OCI-LY7 (cell line): ENCODE measurements around a stretch of chr2.

- PRO-cap = no peak
- RAMPAGE, long total RNA = no peak
Measured at GRCh38 chr2:236688083-236688807, 118.6 kb downstream of the ACKR3 start.

GRCh38 chr2:236715670-236716029 lies 146.0 kb downstream of the ACKR3 start:
- PRO-cap = no peak
- RAMPAGE, long total RNA = no peak

DNA sequence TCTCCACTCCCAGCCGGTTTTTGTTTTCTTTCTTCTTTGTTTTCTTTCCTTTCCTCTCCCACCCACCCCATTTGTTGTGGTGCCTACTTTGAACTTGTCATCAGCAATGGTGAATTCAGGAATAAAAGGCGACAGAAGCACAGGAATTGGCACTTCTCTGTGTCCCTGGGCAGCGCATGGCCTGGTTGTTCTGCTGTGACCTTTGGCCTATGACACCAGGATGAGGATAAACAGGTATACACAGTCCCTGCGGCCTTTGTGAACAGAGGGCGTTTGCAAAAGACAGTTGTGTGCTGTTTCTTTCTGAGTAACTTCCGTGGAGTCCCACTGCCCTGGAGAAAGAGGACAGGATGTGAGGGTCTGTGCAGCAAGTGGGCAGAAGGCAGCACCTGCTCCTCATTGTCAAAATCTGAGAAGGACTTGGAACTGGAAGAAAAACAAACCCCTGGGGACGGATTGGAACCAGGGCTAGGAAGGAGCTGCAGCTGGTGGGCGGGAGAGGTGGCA lies 159.3 kb downstream of the ACKR3 start:
- PRO-cap = no peak
- RAMPAGE, long total RNA = no peak

GRCh38 chr2:236745649-236746169 lies 176.1 kb downstream of the ACKR3 start:
- PRO-cap = no peak
- RAMPAGE, long total RNA = no peak

- PRO-cap = no peak
- RAMPAGE, long total RNA = no peak
Measured at GRCh38 chr2:236748142-236748953, 178.7 kb downstream of the ACKR3 start.

- PRO-cap = no peak
- RAMPAGE, long total RNA = no peak
Measured at GRCh38 chr2:236758373-236758847, 188.8 kb downstream of the ACKR3 start.

- PRO-cap = no peak
- RAMPAGE, long total RNA = no peak
Measured at GRCh38 chr2:236769881-236770654, 200.4 kb downstream of the ACKR3 start.

GRCh38 chr2:236823020-236823791 lies 253.6 kb downstream of the ACKR3 start:
- PRO-cap = no peak
- RAMPAGE, long total RNA = no peak

DNA sequence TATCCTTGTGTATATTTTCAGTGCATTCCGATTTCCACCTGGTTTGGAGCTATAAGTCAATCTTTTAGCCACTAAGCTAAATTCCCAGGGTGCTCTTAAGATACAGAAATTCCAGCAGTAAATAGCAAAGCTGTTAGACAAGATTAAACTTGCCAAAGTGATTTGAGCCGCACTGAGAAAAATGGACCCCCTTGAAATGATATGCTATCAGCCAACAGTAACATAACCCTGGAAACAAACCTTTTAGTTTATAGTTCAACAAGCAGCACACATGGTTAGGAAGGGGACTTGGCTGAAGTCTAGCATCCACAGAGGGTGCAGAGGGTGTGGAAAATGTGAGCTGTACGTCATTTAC lies 99.9 kb upstream of the COPS8 start:
- PRO-cap = no peak
- RAMPAGE, long total RNA = no peak

GRCh38 chr2:237059200-237059928 lies 26.3 kb upstream of the COPS8 start:
- PRO-cap = bidirectional peak, plus-strand start at chr2:237059322, minus-strand start at chr2:237059256
- RAMPAGE, long total RNA = no peak

- PRO-cap = no peak
- RAMPAGE, long total RNA = no peak
Measured at GRCh38 chr2:237100746-237101489, 15.2 kb downstream of the COPS8 start.

- PRO-cap = no peak
- RAMPAGE, long total RNA = no peak
Measured at GRCh38 chr2:237126465-237127386, 41.0 kb downstream of the COPS8 start.

GRCh38 chr2:237184045-237184431 lies 98.3 kb downstream of the COPS8 start:
- PRO-cap = no peak
- RAMPAGE, long total RNA = no peak

GRCh38 chr2:237190992-237191505 lies 105.4 kb downstream of the COPS8 start:
- PRO-cap = no peak
- RAMPAGE, long total RNA = no peak

GRCh38 chr2:237290961-237291991 lies 122.7 kb downstream of the COL6A3 start:
- PRO-cap = no peak
- RAMPAGE, long total RNA = no peak

- PRO-cap = no peak
- RAMPAGE, long total RNA = no peak
Measured at GRCh38 chr2:237300039-237300385, 114.0 kb downstream of the COL6A3 start.

DNA sequence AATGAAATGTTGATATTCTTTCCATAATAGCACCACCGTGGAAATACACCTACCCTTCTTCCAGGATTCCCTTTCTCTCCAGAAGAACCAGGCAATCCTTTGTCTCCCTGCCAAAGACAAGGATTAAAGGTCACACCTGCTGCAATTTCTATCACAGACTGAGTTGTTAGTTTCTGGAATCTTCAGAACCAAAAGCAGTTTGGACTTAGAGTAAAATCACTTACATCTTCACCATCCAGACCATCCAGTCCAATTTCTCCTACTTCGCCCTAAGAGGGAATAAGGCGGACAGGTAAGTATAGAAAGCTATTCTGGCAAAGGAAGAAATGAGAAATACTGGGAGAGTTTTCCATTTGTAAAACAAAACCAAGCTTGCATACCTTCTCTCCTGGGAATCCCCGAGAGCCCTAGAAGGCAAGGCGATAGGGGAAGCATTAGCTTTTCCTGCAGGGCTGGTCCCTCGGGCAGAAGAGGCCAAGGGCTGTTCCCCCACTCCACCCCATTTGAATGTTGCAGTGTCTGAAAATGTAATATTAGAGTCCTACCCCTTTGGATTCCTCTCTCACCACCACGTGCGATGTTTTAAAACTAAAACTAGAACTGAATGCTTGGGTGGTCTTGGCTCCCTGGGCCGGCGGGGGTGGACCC lies 54.9 kb downstream of the COL6A3 start:
- PRO-cap = no peak
- RAMPAGE, long total RNA = no peak

DNA sequence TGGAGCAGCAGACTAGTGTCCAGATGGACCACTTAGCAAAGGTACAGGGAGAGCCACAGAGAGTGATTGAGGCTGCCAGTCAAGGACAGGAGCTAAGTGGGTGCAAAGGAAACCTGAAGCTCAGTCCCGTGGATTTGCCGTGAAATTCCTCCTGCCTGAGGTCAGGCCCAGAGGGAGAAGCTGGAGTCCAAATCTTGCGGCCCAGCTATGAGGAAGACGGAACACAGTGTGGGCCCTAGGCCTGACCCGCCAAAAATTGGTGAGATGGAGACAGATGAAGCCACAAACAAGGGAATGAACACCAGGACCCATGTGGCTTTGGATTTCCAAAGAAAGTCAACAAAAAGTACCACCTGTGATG lies 11.0 kb downstream of the COL6A3 start:
- PRO-cap = no peak
- RAMPAGE, long total RNA = no peak

DNA sequence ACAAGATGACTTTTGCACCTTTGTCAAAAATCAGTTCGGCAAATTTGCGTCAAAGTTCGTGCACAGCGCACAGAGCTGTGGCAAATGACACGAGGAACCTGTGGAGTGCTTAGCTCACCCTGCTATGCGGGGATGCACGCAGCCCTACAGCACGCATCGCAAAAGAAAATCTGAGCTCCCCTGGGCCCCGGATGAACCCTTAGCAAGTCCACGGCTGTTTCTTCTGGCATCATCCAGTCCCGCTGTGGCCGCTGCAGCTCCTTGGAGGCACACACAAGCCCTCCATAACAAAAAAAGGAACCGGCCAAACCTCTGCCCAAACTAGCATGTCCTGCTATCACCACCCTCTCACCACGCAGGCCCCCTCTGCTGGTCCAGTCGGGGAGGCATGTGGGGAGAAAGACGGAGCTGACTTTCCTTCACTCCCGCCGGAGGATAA lies 35.6 kb upstream of the MLPH start:
- PRO-cap = no peak
- RAMPAGE, long total RNA = no peak

DNA sequence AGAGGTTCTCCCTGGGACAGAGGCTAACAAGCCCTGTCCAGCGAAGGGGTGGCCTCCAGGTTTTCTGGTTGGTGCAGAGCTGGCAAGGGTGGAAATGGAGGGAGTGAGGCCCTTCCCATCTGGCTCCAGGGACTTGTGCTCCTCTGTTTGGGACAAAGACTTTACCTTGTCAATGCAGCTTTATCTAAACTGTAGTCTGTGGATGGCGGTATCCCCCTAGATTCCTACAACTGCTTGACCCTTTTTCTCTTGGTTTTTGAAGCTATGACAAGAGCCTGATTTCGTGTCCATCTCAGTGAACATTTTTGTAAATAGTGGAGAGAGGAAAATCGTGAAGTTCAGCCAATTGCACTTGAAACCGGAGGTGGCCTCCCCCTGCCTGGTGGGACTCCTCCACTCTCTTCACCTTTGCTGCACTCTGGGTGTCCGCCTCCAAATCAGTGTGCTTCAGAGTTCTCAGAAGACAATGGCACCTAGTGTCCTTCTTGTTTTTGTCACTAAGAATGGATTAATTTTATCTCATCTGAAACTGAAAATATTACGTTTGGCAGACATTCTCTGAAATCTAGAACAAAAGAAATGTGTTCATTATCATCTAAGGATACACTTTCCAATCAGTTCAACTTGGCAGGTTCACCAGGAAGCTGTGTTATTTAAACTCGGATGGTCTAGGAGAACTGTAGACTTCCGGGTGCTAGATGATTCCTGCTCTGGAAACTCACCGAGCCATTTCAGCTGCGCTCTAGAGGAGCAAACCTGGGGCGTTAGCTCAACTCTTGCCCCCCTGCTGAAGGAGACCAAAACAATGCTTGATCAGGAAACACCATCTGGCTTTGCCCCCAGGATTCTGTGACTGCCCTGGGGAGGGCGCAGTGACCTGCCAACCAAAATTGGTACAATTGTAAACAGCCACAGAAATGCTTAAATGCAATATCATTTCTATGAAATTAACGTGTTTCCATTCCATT lies 22.6 kb downstream of the MLPH start:
- PRO-cap = no peak
- RAMPAGE, long total RNA = no peak